Measurements from ENCODE around the genes UPF3B, RHOXF2 and CT47B1.

DNA sequence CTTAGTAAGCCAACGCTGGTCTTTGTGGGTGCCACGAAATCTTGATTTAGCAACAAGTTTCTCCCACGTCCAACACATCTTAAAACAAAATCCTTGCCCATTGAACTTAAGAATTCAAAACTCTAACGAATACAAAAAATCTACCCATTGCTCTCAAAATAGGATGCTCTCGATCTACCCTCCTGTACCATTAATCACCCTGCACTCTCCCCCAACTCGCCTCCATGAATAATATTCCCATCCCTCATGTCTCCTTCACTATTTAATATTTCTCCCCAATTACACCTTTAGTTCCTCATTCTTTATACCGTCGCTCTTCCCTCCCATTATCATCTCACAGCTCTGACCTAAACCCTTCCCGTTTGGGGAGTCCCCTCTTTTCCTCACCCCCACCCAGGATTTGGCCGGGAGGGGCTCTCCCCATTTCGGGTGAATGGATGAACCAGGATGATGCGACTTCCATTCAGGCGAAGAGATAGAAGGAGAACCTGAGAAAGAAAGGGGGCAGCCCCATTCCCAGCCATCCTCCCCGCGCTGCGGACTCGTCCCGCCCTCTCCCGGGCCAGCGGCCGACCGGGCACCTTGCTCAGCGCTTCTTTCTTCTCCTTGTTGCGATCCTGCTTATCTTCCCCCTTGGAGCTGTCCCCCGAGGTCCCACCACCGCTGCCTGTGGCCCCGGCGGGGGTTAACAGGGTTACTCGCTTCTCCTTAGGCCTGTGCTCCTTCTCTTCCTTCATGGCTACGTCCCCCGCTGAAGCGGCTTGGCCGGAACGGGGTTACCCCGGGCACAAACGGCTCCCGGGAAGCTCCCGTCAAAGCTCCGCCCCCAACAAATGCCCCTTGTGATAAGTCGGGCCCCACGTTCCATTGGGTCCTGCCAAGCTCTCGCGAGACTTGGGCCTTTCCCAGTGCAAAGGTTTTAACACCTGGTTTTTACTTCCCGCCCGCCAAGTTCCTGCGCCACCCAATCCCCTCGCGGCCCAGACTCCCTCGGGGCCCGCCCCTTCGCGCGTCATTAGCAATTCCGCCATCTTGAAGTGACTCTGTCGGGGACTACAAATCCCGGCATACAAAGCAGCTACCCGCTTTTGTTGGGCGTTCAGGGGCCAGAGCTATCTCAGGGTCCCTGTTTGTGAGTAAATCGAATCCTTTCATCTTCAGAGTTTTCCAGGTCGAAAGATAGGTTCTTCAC is at the start of gene UPF3B:
Gene UPF3B, minus strand, starts transcription at position 772 of the 1,192 bp plus-strand sequence.
- RRBS: 1% methylated on average over 9 of the region's 60 CpGs

- RRBS: no CpG with 5 or more reads among the region's 20 CpGs
Observed at GRCh38 chrX:120158362-120158918, at the start of gene RHOXF2. RHOXF2 (plus strand) TSS chrX:120158613.

DNA sequence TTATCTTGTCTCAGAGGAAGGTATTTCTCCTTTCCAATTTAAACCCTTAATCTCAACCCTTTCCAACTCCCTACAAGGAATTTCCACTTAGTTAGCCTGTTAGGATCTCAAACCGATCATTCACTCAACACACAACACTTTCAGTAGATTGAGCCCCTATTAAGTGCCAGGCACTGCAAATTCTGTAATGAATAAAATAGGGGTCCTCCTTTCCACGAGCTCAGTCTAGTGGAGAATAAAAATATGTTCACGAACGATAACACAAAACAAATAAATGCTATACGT is 6.5 kb upstream of the ZBTB33 start:
- RRBS: no CpG with 5 or more reads among the region's 5 CpGs

GRCh38 chrX:120251255-120252194 is 913 bp downstream of the ZBTB33 start:
- RRBS: no CpG with 5 or more reads among the region's 37 CpGs

GRCh38 chrX:120538005-120538531 is 22.7 kb downstream of the CUL4B start:
- RRBS: no CpG with 5 or more reads among the region's 3 CpGs

- RRBS: no CpG with 5 or more reads among the region's 4 CpGs
Observed at GRCh38 chrX:120761720-120762311, 113.8 kb downstream of the CT47B1 start.

- RRBS: no CpG with 5 or more reads among the region's 8 CpGs
Observed at GRCh38 chrX:120875756-120876138, at the start of gene CT47B1. CT47B1 (minus strand) TSS chrX:120875866.

- RRBS: no CpG with 5 or more reads among the region's 9 CpGs
Observed at GRCh38 chrX:123561490-123561767, 171.4 kb downstream of the THOC2 start.

DNA sequence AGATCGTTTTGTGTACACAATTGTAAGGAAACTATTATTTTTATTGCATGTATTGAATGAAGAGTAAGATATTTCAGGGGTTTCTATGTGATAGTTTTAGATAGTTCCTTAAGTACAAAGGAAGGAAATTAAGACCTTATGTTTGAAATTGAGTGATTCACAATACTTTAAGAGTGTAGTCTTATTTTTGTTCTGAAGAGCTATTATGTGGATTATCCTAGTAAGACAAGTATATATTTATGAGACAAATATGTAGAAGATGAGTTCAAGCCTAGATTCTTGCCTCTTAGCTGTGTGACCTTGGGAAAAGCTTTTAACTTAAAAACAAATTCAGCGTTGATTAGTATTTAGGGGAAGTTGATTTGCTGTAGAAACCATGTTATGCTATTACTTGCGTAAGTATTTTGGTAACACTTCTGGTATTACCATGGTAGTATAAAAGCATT is 33.0 kb downstream of the STAG2 start:
- RRBS: no CpG with 5 or more reads among the region's 3 CpGs

GRCh38 chrX:124086313-124087144 is 125.0 kb downstream of the STAG2 start:
- RRBS: no CpG with 5 or more reads among the region's 7 CpGs

GRCh38 chrX:125204901-125206059 is 114.4 kb upstream of the TEX13C start:
- RRBS: no CpG with 5 or more reads among the region's 69 CpGs

GRCh38 chrX:128122525-128122958 is 70.3 kb upstream of the ACTRT1 start:
- RRBS: no CpG with 5 or more reads among the region's 3 CpGs

DNA sequence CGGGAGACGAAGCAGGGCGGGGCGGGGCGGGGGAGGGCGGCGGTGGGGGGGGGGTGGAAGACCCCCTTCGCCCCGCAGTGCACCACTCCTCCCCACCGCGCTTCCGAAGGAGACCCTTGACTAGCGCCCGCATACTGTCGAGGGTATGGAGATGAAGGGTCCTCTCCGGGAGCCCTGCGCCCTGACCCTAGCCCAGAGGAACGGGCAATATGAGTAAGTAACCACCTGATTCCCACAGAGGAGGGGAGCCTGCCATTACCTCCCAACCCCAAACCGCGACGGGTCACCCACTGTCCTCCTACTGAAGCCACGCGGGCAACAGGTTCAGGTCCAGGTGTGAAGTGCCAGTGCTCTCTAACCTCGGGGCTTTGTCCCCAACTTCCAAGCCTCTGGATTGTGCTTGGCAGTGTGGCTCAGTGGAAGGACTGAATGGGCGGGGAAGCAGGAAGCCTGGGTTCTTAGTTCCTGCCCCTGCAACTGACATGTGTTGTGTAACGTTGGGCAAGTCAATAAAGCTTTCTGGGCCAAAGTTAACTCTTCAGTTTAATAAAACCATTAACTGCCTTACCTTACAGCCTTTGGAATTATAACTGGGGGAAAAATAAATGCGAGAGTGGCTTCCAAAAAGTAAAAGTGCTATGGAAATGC is 676 bp downstream of the OCRL start:
- RRBS: no CpG with 5 or more reads among the region's 27 CpGs

DNA sequence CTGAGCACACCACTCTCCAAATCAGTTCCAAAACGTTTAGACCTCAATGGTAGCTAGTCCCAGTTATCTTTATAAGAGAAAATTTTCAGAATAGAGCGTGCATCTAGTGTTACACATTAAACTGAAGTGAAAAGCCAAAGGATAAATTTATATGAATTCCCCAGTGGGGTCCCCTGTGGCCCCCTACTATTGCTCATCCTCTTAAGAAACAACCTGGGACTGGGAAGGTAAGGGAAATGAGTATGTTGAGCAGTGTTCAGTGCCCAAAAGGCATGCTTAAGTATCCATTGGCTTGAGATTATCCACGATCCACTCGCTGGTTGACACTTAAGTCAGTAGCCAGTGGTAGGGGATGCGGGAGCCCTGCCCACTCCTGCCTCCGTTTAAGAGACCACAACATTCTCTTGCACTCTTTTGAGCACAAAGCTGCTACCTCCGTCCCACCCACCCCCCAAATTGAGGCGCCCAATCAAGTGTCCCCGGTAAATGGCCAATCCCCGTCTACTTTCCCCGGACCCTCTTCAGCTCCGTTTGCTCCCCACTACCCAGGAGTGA is 24.9 kb downstream of the UTP14A start:
- RRBS: no CpG with 5 or more reads among the region's 12 CpGs

- RRBS: 2% methylated on average over 37 of the region's 76 CpGs
Observed at GRCh38 chrX:129956978-129958080, 25.1 kb upstream of the BCORL1 start.

DNA sequence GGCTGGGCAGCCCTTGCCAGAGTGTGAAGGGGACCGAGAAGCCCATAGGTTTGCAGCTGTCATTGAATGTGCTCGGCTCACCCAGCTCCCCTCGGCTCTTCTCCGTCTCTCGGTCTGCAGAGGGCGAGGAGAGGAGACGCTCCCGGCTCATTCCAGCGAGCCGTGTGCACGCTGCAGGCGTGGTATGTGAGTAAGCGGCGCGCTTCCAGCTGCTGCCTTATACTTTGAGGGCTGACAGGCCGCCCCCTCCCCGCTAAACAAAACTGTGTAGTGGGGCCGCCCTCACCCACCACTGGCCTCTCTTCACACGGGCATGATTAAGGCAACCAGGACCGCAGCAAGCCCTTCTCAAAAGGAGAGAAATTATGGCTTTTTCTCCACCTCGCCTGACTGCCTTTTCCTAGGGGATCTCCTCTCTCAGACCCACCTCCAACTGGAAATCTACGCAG is 22.9 kb upstream of the BCORL1 start:
- RRBS: no CpG with 5 or more reads among the region's 22 CpGs

DNA sequence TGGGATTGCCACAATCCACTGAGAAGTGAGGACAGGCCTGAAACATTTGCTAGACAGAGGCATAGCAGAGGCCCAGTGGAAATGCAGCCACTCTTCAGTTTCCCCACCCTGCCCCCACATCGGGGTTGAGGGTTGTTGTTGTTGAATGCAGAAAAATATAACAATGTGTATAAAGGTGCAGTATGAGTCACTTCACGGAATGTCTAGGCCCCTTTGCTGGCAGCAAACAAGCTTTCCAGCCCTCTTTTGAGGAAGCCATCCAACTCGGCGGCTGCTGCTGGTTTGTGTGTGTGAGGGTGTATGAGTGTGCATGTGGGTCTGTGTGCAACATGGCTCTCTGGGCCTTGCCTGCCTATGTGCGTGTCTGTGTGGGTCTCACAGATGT is 8.1 kb upstream of the ELF4 start:
- RRBS: no CpG with 5 or more reads among the region's 5 CpGs

DNA sequence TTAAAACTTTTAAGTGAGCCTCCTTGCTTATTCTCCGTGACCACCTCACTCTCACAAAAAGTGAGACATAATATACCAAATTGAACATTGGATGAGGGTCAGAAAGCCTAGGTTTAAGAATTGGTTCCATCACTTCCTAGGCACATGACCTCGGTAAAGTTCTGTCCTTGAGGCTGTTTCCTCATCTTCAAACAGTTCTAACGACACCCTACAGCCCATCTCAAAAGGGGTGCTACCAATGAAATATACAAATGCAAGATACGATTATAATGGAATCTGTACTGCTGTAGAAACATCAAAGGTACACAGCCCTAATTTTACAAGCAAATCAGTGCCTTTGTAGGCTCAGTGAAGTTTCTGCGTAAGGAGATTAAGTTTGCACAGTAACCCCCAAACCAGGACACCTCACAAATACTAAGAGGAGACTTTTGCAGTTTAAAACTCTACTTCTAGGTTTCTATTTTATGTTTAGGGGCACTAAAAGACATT is 1.3 kb downstream of the ZNF280C start:
- RRBS: no CpG with 5 or more reads among the region's 5 CpGs

DNA sequence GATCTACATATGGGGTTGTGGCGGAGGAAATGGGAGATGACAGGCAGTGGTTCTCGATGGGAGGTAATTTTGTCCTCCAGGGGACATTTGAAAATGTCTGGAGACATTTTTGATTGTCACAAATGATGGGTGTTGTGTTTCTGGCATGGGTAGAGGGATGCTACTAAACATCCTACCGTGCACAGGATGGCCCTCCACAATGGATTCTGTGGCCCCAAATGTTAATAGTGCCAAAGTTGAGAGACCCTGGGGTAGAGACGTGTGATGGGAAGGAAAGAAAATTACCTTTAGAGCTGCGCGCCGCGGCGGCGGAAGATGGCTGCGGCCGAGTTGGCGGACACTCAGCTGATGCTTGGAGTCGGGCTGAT is 93.0 kb downstream of the RBMX2 start:
- RRBS: no CpG with 5 or more reads among the region's 14 CpGs